ENCODE measurements around a stretch of chr7.

- PRO-cap: unidirectional peak, plus-strand start at chr7:158662873
These were observed 42.0 kb downstream of the NCAPG2 start for GRCh38 chr7:158662604-158662931.

- PRO-cap: no peak
These were observed 41.5 kb downstream of the NCAPG2 start for GRCh38 chr7:158662987-158663665.

DNA sequence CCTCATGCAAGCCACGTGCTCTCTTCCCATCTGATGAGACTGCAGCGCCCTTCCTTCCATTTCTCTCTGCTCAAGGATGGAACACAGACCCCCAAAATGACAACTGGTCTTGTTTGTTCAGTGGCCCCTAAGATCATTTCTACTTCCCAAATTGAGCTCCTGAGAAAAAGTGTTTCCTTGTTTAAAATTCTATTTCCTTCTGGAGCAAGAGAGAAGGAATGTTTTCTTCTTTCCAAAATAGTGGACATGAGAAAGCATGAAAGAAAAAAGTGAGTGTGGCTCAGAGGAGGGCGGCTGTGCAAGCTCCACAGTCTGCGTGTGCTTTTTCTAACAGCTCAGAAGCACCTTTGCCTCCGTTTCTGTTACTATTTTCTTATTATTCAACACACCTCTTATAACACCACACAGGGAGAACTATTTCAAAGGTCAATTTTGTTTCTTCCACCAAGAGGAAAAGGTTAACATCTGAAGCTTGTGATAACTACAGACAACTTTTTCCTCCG, 35.9 kb upstream of the NCAPG2 start:
- PRO-cap: no peak

- PRO-cap: no peak
These were observed 58.3 kb upstream of the NCAPG2 start for GRCh38 chr7:158762935-158763244.

- PRO-cap: no peak
These were observed 59.9 kb upstream of the NCAPG2 start for GRCh38 chr7:158764428-158764891.

DNA sequence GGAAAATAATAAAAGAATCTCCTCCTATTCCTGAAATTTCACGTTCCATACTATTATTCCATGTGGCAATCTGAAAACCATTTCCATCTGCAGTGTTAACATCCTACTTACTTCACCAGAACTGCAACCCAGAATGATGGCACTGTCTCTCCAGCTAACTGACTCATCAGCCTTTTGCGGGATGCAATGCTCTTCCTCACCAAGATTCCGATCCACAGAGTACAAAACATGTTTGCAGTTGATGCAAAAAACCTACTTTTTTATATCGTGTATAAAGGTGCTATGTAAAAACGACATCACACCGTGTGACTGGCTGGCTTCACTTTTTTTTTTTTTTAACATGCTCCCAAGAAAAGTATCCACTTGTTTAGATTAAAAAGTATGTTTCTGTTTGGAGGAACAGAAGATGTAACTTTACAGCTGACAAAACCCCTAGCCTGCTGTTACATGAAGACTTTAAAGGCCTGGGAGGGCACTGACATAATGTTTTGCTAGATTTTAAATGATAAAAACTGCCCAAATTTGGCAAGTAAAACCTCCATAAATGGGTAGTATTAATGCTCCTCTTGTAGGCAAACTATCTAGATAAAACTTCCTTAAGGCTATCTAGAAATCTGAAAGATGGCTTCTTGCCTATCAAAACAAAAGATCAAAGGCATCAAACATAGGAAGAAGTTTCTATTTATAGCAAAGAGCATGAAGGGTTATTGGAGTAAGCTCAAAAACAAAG, 50.6 kb downstream of the ESYT2 start:
- PRO-cap: no peak

- PRO-cap: no peak
These were observed 49.4 kb downstream of the ESYT2 start for GRCh38 chr7:158779660-158780469.

GRCh38 chr7:158816274-158816893, 12.9 kb downstream of the ESYT2 start:
- PRO-cap: no peak

GRCh38 chr7:158824715-158825562, 4.4 kb downstream of the ESYT2 start:
- PRO-cap: no peak

DNA sequence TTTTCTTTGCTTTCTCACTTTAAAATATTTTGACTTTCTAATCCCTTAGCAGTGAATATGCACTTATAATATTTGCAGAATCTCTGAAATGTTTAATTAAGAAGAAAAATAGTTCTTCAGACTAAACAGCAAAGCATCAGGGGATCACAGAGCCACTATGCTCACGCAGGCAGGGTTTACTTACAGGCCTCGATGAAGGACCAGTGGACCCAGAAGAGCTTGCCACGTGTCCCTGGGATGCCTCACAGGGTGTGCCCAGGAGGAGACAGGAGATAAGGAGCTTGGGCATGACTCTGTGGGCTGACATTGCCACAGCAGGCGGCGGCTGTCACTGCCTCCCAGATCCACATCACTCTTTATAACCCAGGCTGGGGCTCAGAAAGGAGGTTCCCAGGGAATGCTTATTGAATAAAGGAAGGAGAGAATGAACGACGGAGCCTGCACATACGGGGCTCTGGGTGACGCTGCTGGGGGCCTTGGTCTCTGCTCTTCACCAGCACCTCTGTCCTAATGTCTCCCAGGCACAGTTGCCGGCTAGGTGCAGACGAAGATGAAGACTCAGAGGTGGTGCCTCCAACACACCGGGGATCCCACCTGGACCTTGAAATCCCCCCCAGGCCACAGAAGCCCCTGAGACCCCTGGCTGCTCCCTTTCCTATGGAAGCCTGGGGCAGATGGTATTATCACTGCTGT, 45.4 kb downstream of the VIPR2 start:
- PRO-cap: unidirectional peak, plus-strand start at position 303 of the sequence